Mammary microvascular endothelial cell (primary cell): ENCODE measurements around a stretch of chr6.

- RAMPAGE, long total RNA = no peak
These were observed 321 bp downstream of the SNAP91 start for GRCh38 chr6:83708559-83709001.

GRCh38 chr6:83864094-83864500 lies 4.6 kb downstream of the CYB5R4 start:
- RAMPAGE, long total RNA = no peak

DNA sequence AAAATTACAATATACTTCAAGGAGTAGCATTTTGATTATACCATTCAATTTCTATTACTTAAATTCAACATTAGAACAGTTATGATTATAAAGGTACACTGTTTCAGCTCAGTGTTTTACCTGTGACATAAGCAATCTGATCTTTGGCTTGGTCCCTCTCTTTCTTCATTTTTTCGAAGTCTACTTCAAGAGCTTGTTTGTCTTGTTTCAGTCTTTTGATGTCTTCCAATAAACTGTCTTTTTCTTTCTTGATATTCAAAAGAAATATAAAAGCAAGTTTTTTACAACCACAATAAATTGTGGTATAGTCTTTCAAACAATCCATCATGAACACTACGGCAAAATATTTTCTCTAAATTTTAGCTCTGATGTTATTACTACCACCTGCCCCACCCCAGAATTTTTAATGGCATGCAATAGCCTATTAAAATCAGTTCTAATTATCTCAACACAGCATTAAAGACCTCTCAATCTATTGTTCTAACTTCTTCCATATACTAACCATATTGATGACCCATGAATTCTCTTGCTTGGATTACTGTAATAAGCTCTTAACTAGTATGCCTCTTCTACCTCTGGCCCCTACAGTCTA lies 64.3 kb downstream of the CEP162 start:
- RAMPAGE, long total RNA = no peak

DNA sequence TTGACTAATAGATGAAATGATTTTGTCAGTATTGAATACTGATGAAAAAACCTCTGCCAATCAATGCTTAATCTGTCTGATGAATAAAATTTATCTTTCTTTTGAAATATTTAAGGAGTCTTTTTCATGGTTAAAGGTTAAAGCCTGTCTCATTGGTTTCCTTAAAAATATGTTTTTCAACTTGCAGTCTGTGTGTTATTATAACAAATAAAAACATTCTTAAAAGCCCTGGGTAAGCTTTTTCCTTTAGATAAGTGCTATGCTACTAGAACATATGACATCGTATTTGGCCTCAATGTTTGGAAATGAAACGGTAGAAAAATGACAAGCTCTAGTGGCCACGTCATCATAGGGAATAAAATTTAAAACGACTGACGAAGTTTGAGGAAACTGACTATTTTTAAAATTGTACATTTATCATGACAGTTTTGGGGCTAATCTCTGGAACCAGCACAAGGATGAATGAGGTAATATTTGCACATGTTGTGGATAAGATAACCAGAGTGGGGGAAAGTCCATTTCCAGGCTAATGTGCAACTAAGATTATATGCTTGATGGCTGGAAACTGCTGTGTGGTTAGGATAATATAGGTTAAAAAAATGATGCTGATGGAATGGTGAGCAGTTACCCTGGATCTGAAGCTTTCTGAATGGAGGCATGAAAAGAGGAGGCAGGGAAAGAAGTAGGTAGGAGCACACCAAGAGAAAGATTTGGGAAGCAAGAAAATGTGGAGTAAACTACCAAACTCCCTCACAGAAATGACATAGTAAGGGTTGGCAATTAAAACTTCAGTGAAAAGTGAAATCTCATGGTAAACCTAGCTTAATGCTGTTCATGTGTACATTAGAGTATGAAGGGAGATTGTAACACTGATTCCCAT lies 42.5 kb upstream of the CEP162 start:
- RAMPAGE, long total RNA = no peak

- RAMPAGE, long total RNA = no peak
These were observed 180.7 kb downstream of the TBX18 start for GRCh38 chr6:84583702-84584172.

DNA sequence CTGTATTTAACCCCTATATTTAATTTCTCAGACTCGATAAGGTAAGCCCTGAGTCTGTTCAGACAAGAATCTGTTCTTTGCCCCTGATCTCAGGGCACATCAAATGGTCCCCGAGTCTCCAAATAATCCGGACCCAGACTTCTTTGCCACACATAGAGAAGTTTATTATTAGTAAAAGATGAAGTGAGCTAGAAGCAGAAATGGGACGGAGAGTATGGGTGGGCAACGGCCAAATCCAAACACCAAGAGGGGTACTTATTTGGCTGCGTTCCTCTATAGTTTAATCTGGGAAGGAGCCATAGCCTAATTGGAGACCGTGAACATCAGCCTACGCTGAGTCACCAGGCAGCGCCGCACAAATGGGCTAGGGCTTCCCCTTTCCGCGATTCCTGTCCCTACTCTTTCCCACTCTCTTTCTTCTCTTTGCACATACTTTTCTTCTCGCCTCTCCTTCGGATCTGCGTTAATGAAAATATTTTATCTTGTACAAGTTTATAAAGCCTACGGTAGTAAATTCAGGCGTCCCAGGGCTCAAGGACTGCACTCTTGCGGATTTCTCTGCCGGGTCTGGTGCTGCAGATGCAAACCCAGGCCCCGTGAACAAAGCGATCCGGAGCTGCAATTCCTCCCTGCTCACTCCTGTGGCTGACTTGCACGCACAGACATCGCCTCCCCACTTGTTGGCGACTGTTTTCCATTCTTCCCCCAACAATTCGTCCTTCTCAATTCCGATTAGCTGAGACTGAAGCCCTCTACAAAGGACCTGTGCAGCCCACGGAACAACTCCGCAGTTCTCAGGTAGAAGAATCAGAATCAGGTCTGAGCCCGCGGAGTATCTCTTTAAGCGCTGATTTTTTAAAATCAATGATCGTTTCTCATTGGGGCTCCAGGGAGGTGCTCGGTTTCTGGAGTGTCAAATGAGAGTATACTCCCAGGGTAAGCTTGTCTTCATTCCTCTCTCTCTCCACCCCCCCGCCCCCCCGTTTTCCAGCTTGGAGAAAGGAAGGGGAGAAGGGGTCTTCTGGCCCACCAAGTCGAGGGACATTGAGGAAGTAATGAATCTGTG lies 4.2 kb upstream of the TBX18 start:
- RAMPAGE, long total RNA = no peak

DNA sequence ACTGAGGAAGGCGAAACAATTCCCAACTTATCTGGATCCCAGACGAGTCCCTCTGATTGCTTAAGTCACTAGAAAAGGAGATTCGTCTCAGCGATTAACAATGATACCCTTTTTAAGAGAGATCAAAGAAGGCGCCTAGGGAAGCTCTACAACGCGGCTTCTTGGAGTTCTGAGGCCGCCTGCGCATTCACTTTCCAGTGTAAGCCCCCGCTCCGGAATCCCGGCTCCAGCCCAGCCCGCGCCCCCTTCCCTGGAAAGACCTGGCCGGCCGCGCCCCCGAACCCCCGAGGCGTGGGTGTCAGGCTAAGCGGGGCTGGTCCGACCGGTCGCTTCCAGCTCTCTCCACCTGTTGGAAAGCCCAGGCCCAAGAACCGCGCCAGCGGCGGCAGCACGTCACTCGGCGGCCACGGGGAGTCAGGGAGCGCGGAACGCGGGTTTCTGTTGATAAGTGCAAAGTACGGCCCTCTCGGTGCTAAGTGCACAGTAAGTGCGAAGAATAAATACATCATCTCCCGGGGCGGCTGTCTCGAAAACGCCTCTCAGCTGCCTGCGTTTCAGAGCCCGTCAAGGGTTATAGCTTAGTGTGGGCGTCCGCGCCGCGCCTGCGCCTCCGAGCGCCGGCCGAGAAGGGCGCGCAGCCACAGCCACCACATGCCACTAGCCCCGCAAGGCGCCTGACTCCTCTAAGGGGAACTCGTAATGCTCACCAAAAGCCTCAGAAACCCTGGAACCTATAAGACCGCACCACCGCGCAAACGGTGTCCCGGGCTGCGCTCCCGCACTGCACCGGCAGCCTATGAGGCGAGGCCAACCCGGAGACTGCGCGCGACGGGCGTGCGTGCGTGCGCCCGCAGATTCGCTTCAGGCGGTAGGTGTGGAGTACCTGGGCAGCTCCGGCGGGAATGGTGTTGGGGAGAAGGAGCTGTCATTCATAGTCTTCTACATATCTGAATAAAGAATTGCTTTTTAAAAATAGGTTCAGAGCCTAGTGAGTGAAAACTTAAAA lies 9.1 kb upstream of the TBX18 start:
- RAMPAGE, long total RNA = no peak

GRCh38 chr6:85389037-85389837 lies 60.6 kb upstream of the NT5E start:
- RAMPAGE, long total RNA = no peak

- RAMPAGE, long total RNA = no peak
These were observed 2.3 kb downstream of the NT5E start for GRCh38 chr6:85452232-85452595.

DNA sequence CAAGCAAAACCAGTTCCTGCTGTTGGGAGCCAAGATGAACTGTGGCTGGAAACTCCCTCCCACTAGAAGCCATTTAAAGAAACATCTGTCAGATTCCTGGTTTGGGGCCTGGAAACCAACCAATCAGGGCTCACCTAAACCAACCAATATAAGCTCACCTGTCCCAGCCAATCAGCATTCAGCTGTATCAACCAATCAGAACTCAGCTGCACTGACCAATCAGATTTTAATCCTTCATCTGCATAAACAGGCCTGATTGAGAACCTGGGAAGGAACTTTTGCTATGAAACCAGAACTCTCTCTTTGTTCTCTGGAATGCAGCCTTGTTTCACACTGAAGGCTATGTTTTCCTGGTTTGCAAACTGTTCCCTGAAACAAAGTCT lies 42.4 kb downstream of the SNX14 start:
- RAMPAGE, long total RNA = no peak

- RAMPAGE, long total RNA = start-site peak on the minus strand at chr6:85643819-85643857, 335 and 122 reads in 2 replicates
These were observed 1.0 kb upstream of the SYNCRIP start for GRCh38 chr6:85643477-85644382.

- RAMPAGE, long total RNA = no peak
These were observed 2.6 kb upstream of the SYNCRIP start for GRCh38 chr6:85645197-85645693.

GRCh38 chr6:87151450-87152166 lies 3.8 kb upstream of the ZNF292 start:
- RAMPAGE, long total RNA = no peak

GRCh38 chr6:87174086-87174350 lies 18.7 kb downstream of the ZNF292 start:
- RAMPAGE, long total RNA = no peak

DNA sequence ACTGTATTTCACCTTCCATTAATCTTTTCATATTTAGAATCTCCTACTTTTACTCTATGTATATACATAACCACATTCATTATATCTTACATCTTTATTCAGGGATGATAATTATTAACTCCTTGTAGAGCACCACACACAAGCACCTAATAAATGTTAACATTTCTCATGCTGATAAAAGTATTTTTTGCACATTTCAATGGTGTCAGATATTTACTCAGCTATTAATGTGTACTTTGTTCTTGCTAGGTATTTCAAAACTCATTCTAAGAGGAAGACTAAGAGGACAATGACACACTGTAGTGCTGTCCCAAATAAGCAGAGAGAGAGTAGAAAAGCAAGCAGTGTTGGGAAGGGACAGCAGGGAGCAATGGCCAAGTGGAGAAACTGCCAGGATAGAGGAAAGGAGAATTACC lies 55.5 kb downstream of the RARS2 start:
- RAMPAGE, long total RNA = no peak

DNA sequence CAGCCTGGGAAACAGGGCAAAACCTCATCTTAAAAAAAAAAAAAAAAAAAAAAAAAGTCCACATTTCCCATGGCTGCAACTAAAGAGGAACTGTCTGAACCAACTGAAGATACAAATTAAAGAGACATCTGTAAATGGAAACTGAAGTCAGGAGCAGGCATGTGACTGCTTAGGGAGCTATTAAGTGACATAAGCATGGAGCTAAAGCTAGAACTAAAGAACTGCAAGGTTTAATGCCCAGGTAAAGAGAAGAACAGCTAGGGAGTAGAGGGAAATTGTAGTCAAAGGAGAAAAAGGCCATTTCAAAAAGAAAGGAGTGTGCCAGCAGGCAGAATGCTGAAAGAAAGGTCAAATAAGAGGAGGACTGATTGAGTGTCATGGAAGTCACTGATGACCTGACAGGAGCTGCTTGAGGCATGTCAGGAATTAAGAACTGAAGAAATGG lies 10.6 kb downstream of the AKIRIN2 start:
- RAMPAGE, long total RNA = no peak

- RAMPAGE, long total RNA = no peak
These were observed 23.4 kb upstream of the AKIRIN2 start for GRCh38 chr6:87725370-87725888.

GRCh38 chr6:87920895-87921463 lies 126.7 kb upstream of the SPACA1 start:
- RAMPAGE, long total RNA = no peak

DNA sequence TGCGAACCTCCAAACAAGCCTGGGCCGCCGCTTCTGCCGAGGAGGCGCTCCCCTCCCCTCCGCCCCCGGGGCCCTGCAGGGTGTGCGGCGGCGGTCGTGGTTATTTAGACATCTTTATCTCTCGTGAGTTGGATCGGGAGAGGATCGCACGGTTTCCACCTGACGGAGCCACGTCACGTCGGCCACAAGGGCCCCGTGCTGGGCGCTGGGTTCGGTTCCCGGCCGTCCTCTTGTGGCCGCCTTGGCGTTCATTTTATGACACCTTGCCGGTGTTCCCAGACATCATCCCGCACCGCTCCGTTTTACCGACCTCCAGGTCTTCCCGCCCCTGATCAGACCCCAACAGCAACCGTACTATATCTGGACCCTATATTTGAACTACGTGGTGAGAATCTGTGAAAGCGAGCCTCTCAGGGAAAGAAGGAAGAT lies 1.3 kb upstream of the CNR1 start:
- RAMPAGE, long total RNA = no peak

GRCh38 chr6:88730481-88730945 lies 232.9 kb downstream of the RNGTT start:
- RAMPAGE, long total RNA = no peak